NT2/D1 (cell line): ENCODE measurements around a stretch of chr4.

- RRBS, 2 experiments, result no CpG with 5 or more reads among the region's 9 CpGs
Measured at GRCh38 chr4:98994544-98994954, 972 bp upstream of the METAP1 start.

DNA sequence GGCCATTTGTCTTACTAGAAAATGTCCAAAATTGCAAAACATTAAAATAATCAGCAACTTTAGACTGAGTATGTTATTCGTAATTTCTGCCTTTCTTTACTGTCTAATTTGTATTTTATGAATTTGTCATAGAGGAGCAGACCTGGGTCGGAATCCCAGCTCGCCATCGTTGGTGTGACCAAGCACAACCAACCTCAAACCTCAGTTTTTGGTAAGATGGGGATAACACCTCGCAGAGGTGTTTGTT, 785 bp downstream of the ADH5 start:
- RRBS, 2 experiments, result no CpG with 5 or more reads among the region's 5 CpGs

DNA sequence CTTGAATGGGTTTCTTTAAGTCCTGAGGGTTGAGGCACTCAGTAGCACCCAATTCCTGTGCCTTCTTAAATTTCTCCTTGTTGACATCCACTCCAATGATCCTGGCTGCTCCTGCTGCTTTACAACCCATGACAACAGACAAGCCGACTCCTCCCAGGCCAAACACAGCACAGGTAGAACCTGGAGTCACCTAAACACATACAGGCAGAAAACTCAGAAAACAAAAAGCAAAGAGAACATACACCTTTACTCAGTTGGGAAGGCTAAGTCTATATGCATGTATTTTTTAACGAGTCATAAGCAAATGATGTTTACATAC, 10.3 kb downstream of the ADH6 start:
- RRBS, 2 experiments, result no CpG with 5 or more reads among the region's 2 CpGs

- RRBS, 2 experiments, result no CpG with 5 or more reads among the region's 1 CpG
Measured at GRCh38 chr4:99323550-99324151, 2.5 kb upstream of the ADH1B start.

GRCh38 chr4:99395067-99395345, 40.1 kb downstream of the ADH7 start:
- RRBS, 2 experiments, result no CpG with 5 or more reads among the region's 2 CpGs

DNA sequence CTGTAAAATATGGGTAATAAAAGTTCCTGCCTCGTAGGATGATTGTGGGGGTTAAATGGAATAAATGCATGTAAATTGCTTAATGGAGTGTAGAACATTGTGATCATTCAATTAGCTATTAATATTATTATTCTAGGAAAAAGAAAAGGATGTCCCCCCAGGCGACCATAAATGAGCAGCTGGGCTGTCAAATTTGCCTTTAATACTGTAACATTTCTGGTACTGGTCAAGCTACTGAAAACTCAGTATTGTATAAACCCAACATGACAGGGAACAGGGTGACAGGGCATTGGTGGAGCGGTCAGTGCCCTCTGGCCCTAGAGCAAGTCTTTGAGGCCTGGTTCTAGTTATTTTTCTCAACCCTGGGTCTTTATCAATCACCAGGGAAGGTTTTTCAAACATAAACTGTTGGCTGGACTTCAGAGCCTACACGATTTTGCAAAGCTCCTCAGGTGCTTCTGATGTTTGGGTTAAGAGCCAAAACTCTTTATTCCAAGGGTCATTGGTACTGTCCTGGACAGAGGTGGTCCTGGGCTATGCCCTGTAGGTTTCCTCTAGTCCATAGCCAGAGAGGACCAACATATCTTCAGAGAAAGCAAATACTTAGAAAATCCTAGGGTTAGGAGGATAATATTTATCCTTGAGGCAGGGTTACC, 26.5 kb upstream of the ADH7 start:
- RRBS, 2 experiments, result no CpG with 5 or more reads among the region's 4 CpGs

DNA sequence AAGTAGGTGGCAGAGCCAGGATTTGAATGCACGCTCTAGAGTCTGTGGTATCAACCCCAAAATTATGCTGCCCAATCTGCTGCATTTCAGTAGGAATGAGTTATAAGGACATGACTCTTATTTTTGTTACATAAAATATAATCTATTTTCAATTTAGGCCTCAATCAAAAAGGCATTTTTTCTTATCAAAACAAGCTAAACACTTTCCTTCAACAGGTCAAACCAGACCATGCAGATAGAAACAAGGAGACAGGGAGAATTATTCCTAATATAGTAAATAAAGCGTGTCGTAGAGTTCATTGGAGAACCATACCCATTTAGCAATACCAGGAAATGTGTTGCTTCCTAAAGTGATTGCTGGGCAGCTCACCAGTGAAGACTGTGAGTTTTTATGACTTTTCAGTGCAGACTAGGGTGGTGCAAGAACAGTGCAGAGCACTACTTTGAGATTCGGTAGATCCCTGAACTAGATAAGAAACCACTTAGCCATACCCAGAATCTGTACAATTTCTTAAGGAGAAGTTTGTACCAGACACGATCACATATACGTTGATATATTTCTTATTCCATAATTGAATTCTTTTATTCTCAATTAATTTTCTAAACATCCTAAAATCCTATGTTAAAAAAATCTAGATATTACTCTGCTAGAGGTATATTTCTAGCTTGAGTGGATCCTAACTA, 87.4 kb downstream of the EMCN start:
- RRBS, 2 experiments, result no CpG with 5 or more reads among the region's 6 CpGs

- RRBS, 2 experiments, result no CpG with 5 or more reads among the region's 3 CpGs
Measured at GRCh38 chr4:100738347-100738816, 220.6 kb upstream of the EMCN start.

DNA sequence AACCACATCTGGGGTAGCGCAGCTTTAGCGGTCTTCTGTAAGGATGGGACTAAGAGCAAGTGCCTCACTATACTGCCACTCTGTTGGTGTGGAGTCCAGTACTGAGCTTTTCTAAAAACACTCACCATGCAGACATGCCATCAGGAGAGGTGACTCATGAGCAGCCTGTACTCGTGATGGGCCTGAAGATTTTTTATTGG, 9.7 kb downstream of the PPP3CA start:
- RRBS, 2 experiments, result no CpG with 5 or more reads among the region's 3 CpGs

GRCh38 chr4:102345735-102346350, 561 bp upstream of the SLC39A8 start:
- RRBS, 2 experiments, result no CpG with 5 or more reads among the region's 8 CpGs

GRCh38 chr4:102555137-102556527, 54.5 kb downstream of the NFKB1 start:
- RRBS, 2 experiments, result no CpG with 5 or more reads among the region's 10 CpGs

GRCh38 chr4:102785801-102786258, 25.1 kb upstream of the MANBA start:
- RRBS, 2 experiments, result no CpG with 5 or more reads among the region's 3 CpGs

DNA sequence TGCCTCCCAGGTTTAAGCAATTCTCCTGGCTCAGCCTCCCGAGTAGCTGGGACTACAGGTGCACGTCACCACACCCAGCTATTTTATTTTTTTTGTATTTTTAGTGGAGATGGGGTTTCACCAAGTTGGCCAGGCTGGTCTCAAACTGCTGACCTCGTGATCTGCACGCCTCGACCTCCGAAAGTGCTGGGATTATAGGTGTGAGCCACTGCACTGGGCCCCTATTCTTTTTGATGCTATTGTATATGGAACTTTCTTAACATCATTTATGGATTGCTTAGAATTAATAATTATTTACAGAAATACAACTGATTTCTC, 29.9 kb upstream of the MANBA start:
- RRBS, 2 experiments, result no CpG with 5 or more reads among the region's 6 CpGs

GRCh38 chr4:102796758-102797606, 30.4 kb downstream of the UBE2D3 start:
- RRBS, 2 experiments, result no CpG with 5 or more reads among the region's 2 CpGs

- RRBS, 2 experiments, result no CpG with 5 or more reads among the region's 9 CpGs
Measured at GRCh38 chr4:102828217-102828413, 764 bp upstream of the UBE2D3 start.

- RRBS, 2 experiments, result no CpG with 5 or more reads among the region's 4 CpGs
Measured at GRCh38 chr4:102828544-102828661, 1.1 kb upstream of the UBE2D3 start.

DNA sequence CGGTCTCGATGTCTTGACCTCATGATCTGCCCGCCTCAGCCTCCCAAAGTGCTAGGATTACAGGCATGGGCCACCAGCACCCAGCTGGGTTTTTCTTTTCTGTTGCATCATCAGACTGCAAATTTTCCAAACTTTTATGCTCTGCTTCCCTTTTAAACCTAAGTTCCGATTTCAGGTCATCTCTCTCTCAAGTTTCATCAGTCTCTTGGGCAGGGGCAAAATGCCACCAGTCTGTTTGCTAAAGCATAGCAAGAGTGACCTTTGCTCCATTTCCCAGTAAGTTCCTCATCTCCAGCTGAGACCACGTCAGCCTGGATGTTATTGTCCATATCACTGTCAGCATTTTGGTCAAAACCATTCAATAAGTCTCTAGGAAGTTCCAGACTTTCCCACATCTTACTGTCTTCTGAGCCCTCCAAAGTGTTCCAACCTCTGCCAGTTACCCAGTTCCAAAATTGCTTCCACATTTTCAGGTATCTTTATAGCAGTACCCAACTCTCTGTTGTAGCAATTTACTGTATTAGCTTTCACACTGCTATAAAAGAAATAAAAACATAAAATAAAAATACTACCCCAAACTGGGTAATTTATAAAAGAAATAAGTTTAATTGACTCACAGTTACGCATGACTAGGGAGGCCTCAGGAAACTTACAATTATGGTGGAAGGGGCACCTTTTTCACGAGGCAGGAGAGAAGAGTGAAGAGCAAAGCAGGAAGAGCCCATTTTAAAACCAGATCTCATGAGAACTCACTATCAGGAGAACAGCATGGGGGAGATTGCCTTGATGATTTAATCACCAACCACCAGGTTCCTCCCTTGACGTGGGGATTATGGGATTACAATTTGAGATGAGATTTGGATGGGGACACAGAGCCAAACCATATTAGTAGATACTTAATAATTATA, 9.8 kb downstream of the CISD2 start:
- RRBS, 2 experiments, result no CpG with 5 or more reads among the region's 8 CpGs

GRCh38 chr4:104907004-104907809, 239.5 kb upstream of the TET2 start:
- RRBS, 2 experiments, result no CpG with 5 or more reads among the region's 13 CpGs

DNA sequence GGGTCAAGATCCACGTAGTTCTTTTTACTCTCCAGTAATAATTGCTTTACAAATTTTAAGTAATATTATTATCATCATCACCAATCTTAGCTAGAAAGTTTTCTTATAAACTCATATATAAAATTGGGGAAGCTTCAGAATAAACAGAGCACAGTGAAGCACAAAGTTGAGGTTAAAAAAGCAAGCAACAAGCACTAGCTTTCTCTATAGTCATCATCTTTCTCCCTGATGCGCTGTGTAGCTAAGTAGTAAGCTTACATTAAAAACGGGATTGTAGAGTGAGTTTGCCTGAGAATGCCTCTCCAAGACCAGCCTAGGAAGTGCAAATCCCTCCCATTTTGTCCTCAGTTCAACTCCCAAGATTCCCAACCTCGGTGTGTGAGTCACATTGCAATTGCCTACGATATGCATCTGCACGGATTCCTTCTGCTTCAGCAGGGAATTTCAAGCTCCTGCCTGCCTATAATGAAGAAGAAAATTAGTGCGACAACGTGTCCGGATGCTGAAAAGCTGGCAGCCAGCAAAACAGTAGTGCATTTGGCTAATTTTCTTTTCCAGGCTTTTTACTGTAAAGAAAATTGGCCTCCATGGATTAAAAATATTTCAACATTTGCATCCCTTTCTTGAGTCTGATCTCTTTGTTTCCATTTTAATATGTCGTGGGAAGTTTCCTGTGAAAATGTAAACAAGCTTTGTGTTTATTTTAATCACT, 58.6 kb upstream of the TET2 start:
- RRBS, 2 experiments, result no CpG with 5 or more reads among the region's 10 CpGs

GRCh38 chr4:105149609-105150091, 3.0 kb downstream of the TET2 start:
- RRBS, 2 experiments, result no CpG with 5 or more reads among the region's 1 CpG